Measurements from ENCODE around the genes PLCE1 and CYP2C9.

- RRBS = 2% methylated on average over 26 of the region's 112 CpGs
Observed at GRCh38 chr10:93993600-93994690, at the start of gene PLCE1. TSS of gene PLCE1 (plus strand) at chr10:93993931.

DNA sequence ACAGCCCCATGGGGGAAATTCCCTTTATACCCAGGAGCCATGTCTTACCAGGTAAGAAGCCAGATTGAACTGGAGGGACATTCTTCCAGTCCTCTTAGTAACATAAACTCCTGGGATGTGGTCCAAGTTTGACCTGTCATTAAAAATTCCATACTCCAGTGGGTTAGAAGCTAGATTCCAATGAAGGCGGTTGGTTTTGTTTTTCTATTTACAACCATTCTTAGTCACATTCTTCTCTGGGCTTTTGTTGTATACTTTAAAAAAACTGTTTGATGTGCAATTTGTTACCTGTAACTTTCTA lies 1.9 kb downstream of the PLCE1 start:
- RRBS = no CpG with 5 or more reads among the region's 1 CpG

- RRBS = no CpG with 5 or more reads among the region's 4 CpGs
Observed at GRCh38 chr10:94000501-94000969, 6.8 kb downstream of the PLCE1 start.

- RRBS = no CpG with 5 or more reads among the region's 13 CpGs
Observed at GRCh38 chr10:94610276-94610868, 64.8 kb downstream of the HELLS start.

DNA sequence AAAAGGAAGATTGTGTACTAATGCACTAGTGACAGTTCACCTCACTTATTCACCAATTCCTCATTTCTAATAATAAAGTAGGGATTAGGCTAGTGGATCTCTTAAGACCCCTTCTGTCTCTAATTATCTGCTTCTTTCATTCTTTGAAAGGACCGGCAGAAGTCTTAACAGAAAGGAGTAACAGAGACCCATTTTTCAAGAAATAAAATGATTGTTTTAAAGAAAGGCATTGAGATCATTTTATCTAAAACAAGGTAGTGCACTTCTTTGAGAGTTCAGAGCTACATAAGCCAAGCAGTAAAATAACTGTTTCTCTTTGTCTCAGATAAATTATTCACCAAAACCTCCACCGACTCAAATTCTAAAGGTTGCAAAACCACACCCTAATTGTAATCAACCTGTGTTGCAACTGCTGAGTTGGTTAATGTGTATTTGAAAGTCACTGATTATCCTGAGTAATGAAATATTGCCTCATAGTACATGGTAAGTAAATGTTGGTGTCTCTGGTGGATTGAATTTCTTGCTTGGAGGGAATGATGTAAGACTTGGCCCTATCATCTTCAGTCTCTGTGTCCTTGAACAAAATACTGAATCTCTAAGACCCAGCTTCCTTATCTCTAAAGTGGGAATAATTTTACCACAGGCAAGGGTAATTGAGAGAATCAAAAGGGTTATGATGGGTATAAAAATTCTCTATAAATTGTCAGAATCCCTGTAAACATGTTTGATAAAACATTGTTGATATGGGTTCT lies 35.9 kb upstream of the CYP2C9 start:
- RRBS = no CpG with 5 or more reads among the region's 2 CpGs

GRCh38 chr10:94938216-94938915 lies at the start of gene CYP2C9:
TSS of gene CYP2C9 (plus strand) at chr10:94938658.
- RRBS = no CpG with 5 or more reads among the region's 2 CpGs

DNA sequence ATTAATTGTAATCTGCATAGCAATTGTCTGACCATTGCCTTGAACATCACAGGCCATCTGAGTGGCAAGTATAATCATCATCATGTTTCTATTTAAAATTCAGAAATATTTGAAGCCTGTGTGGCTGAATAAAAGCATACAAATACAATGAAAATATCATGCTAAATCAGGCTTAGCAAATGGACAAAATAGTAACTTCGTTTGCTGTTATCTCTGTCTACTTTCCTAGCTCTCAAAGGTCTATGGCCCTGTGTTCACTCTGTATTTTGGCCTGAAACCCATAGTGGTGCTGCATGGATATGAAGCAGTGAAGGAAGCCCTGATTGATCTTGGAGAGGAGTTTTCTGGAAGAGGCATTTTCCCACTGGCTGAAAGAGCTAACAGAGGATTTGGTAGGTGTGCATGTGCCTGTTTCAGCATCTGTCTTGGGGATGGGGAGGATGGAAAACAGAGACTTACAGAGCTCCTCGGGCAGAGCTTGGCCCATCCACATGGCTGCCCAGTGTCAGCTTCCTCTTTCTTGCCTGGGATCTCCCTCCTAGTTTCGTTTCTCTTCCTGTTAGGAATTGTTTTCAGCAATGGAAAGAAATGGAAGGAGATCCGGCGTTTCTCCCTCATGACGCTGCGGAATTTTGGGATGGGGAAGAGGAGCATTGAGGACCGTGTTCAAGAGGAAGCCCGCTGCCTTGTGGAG lies 3.3 kb downstream of the CYP2C9 start:
- RRBS = no CpG with 5 or more reads among the region's 9 CpGs

DNA sequence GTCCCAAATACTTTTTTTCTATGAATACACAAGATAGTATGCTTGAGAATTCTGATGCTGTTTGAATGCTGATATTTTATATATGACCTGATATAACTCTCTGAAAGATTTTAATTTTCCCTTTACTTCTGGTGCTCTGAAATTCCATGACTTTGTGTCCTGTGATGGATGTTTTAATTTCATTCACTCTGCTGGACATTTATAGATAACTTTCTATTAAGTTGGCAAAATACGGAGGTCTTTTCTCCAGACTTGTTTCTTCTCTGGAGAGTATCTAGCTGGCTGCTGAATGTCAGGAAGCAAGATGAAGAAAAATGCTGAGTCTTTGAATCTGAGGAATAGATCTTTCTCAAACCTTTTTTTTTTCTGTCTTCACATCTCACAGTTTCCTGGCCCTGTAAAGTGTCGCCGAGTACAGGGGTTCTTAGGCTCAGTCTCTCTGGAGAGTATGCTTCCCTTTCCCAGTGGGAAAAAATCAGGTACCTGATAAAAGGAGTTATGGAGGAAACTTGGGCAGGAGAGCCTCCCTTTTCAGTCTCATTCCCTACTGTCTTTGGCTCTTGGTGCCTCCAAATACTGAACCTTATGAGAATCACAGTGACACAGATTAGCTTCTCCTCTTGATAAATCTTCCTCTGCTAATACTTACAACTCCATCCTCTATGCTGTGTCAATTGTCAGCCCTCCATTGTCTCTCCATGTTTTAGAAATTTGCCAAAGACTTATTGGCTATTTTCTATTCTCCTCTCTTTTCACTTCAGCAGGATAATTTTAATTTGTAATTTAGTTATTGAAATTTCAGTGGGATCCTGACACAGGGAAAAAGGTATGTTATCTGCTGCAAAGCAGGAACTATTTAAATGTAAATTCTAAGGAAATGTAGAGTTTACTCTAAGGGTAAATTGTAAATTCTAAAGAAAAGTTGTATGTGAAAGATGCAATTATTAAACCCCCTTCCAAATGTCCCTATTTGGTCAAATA lies 24.7 kb downstream of the CYP2C8 start:
- RRBS = no CpG with 5 or more reads among the region's 3 CpGs

- RRBS = no CpG with 5 or more reads among the region's 3 CpGs
Observed at GRCh38 chr10:95266514-95267291, 24.1 kb downstream of the PDLIM1 start.

DNA sequence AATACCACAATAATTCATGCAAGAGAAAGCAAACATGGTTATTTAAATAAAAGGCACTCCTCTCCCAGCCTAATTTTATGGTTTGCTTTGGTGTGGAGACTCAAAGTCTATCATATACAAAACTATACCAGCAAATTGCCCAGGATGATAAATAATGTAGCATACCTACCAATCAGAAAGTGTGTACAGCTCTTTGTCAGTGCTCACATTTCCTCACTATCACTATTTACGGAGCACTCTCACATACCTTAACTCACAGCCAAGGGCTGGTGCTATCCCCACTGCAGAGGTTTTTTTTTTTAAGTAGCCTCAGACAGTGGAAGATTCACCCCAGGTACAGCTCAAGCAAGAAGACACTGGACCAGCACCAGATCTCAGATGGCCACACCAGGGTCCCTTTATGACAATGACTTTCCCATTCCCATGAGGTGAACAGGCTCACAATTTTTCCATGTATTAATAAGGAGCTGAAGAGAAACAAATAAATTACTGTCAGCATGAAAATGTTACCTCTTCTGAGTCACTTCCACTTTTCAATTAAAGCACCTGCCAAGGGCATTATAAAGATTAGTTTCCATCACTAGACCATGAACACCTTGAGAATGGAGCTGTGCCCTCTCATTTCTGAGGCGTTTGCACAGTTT lies 2.4 kb downstream of the PDLIM1 start:
- RRBS = no CpG with 5 or more reads among the region's 2 CpGs

GRCh38 chr10:95328577-95329444 lies 38.0 kb upstream of the PDLIM1 start:
- RRBS = no CpG with 5 or more reads among the region's 9 CpGs

DNA sequence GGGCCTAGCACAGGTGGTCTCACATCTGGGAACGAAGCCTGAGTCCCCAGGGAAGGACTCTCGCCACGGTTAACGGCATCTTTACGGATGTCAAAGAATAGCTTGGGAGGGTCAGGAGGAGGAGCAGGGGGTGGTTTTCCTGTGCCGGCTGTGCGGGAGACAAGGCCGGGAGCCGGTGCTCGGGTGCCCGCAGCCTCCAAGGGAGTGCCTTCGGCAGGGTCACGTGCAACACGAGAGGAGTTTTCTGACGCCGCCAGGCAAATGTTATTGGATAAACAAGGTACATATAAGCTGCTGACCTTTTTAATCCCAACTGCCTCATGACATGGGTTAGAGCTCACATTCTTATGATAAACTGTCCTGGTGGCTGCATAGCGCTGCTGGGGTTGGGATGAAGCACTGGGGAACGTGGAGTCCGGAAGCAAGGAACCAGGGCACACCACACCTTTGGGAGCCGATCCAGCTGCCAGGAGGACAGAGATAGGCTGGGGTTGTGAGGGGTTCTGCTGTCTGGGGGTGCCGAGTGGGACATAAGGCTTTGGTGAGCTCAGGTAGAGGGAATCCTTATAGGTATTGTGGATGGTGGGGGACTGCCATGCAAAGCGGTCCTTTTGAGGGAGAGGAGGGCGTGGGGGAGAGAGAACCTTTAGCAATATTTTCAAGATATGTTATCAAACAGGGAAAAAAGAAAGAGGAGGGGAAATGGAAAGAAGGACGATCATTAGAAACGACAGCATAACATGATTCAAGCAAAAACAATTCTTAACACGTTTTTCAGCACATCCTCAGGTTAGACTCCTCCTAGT lies 124.9 kb upstream of the PDLIM1 start:
- RRBS = no CpG with 5 or more reads among the region's 26 CpGs

DNA sequence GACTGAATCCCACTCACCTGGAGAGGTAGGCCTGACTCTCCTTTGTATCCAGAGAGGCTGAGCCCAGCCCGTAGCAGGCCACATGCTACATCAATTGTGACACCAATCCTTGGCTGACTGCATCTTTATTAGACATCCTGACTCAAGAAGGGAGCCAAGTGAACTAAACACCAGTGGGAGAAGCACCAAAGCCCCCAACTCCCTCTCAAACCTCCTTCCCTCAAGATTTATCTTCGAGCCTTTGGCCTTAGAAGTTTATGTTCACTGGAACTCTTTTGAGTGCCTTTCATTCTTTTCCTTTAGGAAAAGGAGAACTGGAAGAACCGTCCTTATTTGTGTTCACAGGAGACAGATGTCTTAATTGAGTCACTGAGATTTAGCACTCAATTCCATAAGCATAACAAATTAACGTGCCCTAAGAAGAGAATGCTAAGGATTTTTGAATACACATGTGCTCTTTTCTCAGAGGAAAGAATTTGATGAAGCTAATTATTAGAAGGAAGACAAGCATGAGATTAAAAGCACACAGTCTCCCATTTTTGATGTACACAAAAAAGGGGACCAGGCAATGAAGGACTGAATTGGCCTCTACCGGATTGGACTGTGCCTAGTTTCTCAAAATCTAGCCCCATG lies 125.7 kb upstream of the PDLIM1 start:
- RRBS = no CpG with 5 or more reads among the region's 5 CpGs

DNA sequence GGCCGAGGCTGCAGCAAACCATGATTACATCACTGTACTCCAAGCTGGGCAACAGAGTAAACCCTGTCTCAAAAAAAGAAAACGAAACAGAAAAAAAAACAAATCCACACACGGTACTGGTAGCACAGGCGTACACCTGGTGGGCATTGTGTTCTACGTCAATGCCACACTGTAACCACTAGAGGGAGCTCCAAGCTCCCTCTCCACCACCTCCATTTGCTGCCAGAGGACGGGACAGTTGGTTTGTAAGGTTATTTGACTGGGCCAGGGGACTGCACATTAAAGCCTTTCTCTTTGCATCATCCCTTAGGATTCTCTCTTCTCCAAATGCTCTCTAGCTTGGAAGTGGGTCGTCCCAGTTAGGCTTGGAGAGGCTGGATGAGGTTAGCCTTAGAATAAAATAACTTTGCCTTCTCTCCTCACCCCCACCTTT lies 130.8 kb downstream of the SORBS1 start:
- RRBS = no CpG with 5 or more reads among the region's 7 CpGs

GRCh38 chr10:95435790-95436286 lies 125.3 kb downstream of the SORBS1 start:
- RRBS = no CpG with 5 or more reads among the region's 6 CpGs

GRCh38 chr10:95445821-95446247 lies 115.3 kb downstream of the SORBS1 start:
- RRBS = no CpG with 5 or more reads among the region's 6 CpGs

GRCh38 chr10:95513058-95513753 lies 48.0 kb downstream of the SORBS1 start:
- RRBS = no CpG with 5 or more reads among the region's 11 CpGs

GRCh38 chr10:95559337-95559975 lies 1.7 kb downstream of the SORBS1 start:
- RRBS = no CpG with 5 or more reads among the region's 8 CpGs

DNA sequence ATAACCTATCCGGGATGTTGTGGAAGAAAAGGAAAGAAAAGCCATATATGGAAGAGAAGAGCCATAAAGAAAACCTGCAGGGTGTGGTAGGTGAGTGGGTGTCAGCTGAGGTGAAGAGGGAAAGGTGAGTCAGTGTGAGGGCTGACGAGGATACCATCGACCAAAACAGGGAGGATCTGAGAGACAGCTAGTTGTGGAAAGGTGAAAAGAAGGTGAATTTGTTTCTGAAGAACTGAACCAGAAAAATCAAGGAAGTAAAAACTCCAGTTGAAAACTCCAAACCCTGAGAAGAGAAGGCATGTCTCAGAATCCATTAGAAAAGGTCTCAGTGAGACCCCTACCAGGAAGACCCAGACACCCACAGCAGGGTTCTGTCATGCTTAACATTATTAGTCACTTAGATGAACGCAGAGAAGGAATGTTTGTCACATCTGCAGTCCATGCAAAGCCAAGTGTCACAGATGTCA lies 4.1 kb downstream of the BLNK start:
- RRBS = no CpG with 5 or more reads among the region's 4 CpGs

DNA sequence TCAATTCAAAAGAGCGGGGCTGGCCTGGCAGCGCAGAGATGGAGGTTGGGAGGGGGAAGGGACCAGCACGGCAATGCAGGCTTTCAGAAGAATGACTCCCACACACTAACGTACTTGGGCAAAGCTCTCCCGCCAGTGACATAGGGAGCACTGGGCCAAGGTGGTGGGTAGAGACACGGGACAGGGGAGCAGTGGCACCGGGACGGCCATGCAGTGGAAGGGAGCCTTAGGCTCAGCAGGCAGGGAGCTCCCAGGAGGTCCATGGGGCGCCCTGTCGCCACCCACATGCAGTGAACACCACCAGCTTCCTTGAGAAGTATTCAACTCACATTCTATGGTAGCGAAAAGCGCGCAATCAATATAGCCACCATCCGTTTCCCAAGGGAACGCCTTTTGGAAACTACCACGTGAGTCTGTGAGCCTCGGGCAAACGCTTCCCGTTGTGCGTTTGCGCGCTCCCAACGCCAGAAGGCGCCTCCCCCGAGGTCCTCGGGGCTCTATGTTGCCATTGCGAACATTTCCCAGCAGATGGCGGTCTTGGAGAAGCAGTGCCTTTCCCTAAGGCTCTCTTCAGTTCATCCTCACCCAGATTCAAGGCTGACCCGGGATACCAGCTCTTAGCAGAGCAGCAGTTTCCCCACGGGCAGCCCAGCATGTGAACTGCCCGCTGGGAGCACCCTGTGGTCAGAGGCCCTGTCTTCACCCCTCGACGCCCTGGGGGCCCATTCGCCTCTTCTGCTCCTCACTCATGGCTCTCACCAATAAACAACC lies 16.4 kb upstream of the OPALIN start:
- RRBS = no CpG with 5 or more reads among the region's 34 CpGs